ENCODE results near the genes OR5W2, OR5M10, LPXN and GLYAT.

DNA sequence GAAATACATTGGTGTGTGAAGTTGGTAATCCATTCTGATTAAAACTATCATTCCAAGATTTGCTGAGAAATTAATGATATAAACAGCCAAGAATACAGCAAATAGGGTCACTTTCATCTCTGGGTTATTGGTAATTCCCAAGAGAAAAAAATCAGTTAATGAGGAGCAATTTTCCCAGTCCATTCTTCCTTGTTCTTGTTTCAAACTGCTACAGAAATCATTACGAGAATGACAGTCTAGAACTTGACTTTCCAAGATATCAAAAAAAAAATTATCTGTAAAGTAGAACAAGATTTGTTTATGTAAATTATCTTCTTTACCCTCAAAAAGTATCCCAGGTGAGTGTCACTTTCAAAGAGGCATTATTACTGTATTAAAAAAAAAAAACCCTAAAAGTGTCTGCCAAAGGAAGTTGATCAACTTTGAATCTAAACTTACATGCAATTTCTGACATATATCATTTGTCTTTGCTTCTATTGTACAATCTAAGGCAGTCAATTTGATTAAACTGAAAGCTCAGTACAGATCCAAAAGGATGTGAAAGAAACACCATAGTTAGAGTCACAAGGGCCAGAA is at the start of gene OR5W2:
OR5W2 (minus strand) TSS at position 183 of the 576 bp plus-strand sequence.
- RRBS: no CpG with 5 or more reads among the region's 1 CpG

- RRBS: no CpG with 5 or more reads among the region's 3 CpGs
Observed at GRCh38 chr11:56577514-56577972, at the start of gene OR5M10. Gene OR5M10 (minus strand): TSS chr11:56577721.

- RRBS: 90% methylated on average over 2 of the region's 15 CpGs
Observed at GRCh38 chr11:57309706-57310387, 14.9 kb downstream of the TNKS1BP1 start.

DNA sequence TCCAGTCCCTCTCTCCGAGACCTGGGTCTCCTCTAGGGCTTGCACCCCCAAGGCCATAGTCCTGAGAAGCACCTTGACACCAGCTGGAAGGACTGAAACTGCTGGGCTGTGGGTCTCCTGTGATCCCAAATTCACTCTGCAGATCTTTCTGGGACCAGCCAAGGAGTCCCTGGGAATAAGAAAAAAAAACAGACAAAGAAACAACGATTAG is 14.5 kb downstream of the TNKS1BP1 start:
- RRBS: no CpG with 5 or more reads among the region's 2 CpGs

- RRBS: no CpG with 5 or more reads among the region's 2 CpGs
Observed at GRCh38 chr11:57321159-57321506, 3.6 kb downstream of the TNKS1BP1 start.

DNA sequence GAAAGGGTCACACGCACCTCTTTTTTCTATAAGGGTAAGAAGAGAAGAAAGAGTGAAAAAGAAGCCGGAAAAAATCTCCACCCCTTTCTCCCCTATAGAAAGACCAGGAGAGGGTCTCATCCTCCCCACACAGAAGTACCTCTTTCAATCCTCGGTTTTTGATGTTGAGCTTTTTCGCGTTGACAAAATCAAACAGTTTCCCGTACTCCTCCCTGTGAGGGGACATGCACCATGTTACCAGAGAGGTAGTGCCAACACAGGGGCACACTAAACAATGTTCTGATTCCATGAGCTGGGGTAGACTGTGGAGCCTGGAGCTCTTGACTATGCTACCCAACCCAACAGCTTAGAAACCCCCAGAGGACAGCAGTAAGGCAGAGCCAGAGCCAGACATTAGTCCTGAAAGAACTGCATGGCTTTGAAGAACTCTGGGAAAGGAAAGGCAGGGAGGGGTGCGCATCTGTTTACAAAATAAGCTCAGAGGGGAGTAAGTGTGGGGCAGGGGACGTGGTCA is 4.9 kb downstream of the SSRP1 start:
- RRBS: no CpG with 5 or more reads among the region's 8 CpGs

- RRBS: no CpG with 5 or more reads among the region's 13 CpGs
Observed at GRCh38 chr11:57457175-57457673, 3.1 kb upstream of the RTN4RL2 start.

- RRBS: under 1% methylated on average over 31 of the region's 83 CpGs
Observed at GRCh38 chr11:57476075-57476810, 15.9 kb downstream of the RTN4RL2 start.

DNA sequence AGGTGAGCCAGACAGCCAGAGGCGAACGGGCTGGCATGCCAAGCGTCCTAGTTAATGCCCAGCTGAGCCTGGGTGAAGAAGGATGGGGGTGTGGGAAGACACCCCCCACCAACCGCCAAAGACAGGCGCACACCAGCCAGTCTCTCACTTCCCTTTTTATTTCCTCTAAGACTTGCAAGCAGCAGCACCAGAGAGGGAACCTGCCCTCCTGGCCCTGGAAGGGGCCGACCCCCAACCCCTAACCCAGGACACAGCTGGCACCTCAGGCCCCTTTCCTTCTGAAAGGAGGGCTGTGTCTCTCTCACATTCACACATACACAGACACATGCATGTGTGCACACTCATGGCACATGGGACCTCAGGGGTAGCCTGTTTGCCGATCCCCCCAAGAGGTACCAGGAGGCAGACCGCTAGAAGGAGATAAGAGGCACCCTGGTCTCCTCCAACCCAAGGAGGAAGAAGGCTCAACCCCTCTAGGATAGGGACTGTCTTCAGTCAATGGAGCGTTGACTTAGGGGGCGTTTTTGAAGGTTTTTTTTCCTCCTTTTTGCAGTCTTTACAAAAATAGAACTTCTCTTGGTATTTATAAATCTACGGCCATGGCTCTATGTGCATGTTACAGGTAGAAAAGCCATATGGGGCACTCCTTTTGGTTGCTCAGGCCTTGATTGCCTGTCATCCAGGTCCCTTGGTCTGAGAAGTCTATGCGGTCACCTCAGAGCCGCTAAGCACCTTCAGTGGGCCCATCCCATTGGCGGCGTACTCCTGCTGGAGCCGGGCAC is 24.3 kb downstream of the RTN4RL2 start:
- RRBS: no CpG with 5 or more reads among the region's 16 CpGs

GRCh38 chr11:57493273-57494503 is 21.8 kb downstream of the SLC43A1 start:
- RRBS: no CpG with 5 or more reads among the region's 18 CpGs

GRCh38 chr11:57566071-57566644 is 1.3 kb downstream of the UBE2L6 start:
- RRBS: no CpG with 5 or more reads among the region's 4 CpGs

- RRBS: no CpG with 5 or more reads among the region's 3 CpGs
Observed at GRCh38 chr11:57616415-57616854, 18.9 kb downstream of the SERPING1 start.

GRCh38 chr11:57762492-57762836 is 862 bp downstream of the CTNND1 start:
- RRBS: no CpG with 5 or more reads among the region's 6 CpGs

- RRBS: no CpG with 5 or more reads among the region's 12 CpGs
Observed at GRCh38 chr11:58024100-58024663, 501 bp downstream of the OR9Q1 start.

- RRBS: no CpG with 5 or more reads among the region's 5 CpGs
Observed at GRCh38 chr11:58573278-58574360, 2.0 kb downstream of the LPXN start.

- RRBS: no CpG with 5 or more reads among the region's 9 CpGs
Observed at GRCh38 chr11:58575207-58576388, at the start of gene LPXN. Gene LPXN (minus strand): TSS chr11:58575856.

- RRBS: no CpG with 5 or more reads among the region's 2 CpGs
Observed at GRCh38 chr11:58727054-58727683, 4.6 kb downstream of the GLYAT start.

DNA sequence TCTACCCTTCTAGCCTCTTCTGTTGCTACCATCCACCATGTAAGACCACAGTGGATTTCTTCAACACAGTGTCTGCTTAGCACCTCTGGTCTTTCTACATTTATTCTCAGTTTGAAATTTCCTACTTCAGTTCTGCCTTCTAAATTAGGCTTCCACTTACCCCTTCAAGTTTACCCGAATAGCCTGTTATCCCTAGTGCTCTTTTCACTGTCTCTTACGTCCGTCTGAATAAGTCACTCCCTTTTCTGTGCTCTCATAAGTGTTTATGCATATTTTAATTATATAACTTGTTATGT is 2.7 kb downstream of the GLYAT start:
- RRBS: no CpG with 5 or more reads among the region's 3 CpGs

DNA sequence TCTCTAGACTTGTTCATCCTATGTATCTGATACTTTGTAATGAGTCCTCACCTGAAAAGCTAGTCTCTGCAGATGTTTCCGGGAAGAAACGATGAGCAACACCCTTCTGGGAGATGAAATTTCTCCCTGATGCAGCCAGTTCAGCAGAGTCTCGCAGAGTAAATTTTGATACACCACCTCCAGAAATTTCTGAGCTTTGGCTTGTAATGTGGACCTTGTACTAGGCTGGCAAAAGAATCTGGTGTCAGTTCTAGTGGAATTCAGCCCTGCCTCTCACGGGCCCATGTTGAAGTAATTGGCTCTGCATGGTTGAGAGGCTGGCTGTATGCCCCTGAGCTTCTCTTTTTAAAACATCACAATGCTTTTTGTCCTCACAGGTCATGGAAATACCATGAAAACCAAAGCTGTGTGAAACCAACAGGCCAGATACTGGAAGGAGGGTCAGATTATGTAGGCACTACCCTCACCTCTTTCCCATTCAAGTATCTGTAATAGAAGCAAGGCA is at the start of gene GLYAT:
GLYAT (minus strand) TSS at position 160 of the 505 bp plus-strand sequence.
- RRBS: no CpG with 5 or more reads among the region's 4 CpGs

- RRBS: no CpG with 5 or more reads among the region's 6 CpGs
Observed at GRCh38 chr11:59058741-59059005, 27.4 kb upstream of the GLYATL1B start.